Bronchial lymph node (tissue), 1 donor: ENCODE data around the gene SNX1.

GRCh38 chr15:62840572-62841216, 201.9 kb upstream of the TPM1 start:
- PRO-cap, result no peak

GRCh38 chr15:62874845-62875718, 167.5 kb upstream of the TPM1 start:
- PRO-cap, result no peak

DNA sequence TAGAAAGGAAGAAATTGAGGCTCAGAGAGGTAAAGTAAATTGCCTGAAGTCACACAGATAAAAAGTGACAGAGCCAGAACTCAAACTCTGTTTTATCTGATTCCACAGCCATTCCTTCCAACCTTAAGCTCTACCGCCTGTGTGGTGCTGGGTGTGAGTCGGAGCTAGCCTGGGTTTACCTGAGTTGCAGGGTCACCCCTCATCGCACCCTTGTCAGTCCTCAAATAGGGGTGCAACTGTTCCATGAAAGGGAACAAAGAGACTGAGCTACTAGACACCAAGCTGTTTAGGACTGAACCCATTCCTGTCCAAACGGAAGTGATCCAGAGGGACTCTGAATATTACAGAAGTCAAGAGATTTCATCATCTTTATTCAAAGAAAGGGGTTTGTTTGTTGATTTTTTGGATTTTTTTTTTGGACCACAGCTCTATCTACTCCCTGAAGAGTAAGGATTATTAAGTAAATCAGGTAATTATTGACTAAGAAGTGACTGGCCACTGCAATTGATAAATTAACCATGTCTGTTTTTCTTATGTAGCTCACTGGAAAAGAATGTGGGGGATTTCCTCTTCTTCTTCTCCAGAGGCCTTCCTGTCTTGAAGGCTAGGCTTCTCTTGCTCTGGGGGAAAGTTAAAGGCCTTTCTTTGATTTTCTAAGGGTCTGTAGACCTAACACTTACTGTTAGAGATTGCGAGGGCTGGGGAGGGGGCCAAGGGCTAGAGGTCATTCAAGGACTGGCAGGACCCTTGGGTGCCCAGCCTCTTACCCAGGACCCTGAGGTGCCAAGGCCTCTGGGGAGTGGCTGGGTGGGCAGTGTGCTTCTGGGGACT, 146.7 kb upstream of the TPM1 start:
- PRO-cap, result no peak

GRCh38 chr15:62940509-62941416, 101.8 kb upstream of the TPM1 start:
- PRO-cap, result no peak

GRCh38 chr15:63015602-63016074, 26.9 kb upstream of the TPM1 start:
- PRO-cap, result no peak

- PRO-cap, result bidirectional peak, plus-strand start at chr15:63042751, minus-strand start at chr15:63042462
Observed at GRCh38 chr15:63042321-63042627, 273 bp upstream of the TPM1 start.

GRCh38 chr15:63047867-63048739, 5.6 kb downstream of the TPM1 start:
- PRO-cap, result bidirectional peak, plus-strand start at chr15:63048455, minus-strand start at chr15:63048314; bidirectional peak, plus-strand start at chr15:63049012, minus-strand start at chr15:63048686

GRCh38 chr15:63105387-63105767, 16.3 kb upstream of the LACTB start:
- PRO-cap, result no peak

DNA sequence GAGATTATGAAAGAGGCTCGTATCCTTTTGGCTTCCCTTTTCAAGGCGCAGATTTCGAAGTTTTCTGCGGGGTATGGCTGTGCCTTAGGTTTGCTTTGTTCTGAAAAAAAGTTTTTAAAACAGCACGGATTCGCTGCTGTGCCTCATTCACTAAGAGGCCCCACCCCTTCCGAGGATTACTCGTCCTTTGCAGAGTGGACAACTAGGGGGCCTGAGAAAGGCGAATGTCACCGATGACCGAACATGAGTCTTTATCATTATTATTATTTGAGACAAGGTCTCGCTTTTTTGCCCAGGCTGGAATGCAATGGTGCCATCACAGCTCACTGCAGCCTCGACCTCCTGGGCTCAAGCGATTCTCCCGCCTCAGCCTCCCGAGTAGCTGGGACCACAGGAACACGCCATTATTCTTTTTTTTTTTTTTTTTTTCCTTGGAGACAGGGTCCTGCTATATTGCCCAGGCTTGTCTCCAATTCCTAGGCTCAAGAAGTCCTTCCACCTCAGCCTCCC, 698 bp upstream of the RPS27L start:
- PRO-cap, result unidirectional peak, minus-strand start at position 102 of the sequence

DNA sequence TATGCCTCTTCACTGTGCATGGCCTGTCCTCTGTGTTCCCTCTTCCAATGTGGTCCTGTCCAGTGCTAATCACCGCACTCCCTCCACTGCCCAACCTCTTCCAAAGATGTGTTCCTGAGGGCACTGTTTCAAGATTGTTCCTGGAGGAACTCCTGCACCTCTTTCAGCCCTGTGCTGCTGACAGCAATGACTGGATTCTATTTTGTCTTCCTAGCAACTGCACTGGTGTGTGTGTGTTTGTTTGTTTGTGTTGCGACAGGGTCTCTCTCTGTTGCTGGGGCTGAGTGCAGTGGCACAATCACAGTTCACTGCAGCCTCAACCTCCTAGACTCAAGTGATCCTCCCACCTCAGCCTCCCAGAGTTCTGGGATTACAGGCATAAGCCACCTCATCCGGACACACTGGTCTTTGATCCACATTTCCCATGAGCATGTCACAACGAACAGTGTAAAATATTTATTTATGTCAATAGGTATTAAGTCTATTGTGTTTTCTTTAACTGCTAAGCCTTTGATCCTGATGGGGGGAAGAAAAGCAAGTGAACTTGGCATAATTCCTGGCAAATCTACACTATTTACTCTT, 16.8 kb downstream of the CA12 start:
- PRO-cap, result no peak

DNA sequence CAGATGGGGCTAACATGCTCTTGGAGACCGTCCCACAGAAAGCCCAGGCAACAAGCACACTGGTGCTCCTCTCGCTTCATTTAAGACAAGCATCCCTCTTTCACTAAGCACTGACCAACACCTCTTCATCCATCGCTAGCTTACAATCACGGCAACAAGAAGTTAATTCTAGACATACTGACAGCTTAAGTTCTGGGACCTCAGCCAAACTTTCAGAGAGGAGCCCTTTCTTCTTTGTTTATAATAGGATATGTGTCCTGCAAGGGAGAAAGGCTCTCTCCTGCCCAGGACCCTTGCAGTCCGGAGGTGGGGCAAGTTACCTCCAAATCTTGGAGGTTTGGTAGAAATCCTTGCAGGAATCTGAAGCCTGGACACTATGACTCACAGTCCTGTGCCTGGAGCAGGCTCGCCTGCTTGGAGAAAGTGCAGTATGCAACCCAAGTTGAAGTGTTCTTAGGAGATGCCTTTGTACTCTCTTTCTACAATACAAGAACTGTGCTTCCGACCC, 6.5 kb downstream of the CA12 start:
- PRO-cap, result no peak

DNA sequence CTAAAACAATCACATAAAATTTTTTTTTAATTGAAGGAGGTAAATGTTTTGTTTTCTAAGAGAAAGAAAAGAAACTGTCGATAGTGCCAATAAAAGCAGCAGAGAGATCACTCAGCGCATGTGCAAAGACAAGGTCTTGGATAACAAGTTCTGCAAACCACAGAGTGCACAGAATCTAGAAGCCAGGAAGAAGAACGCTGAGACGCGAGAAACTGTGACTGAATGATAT, 10.9 kb upstream of the CA12 start:
- PRO-cap, result unidirectional peak, plus-strand start at position 171 of the sequence

DNA sequence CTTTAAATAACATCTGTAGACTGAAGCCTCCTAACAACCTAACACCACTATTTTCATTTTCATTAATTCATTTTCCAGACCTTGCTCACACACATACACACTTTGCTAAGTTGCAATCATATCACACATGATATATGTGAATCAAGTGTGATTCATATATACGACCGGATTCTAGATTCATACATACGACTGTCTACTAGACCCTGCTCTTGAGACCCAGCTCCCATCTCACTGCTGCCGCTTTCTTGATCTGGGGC, 51.3 kb upstream of the CA12 start:
- PRO-cap, result no peak

GRCh38 chr15:63473295-63473782, 31.1 kb upstream of the USP3 start:
- PRO-cap, result no peak

GRCh38 chr15:63571592-63572582, 25.3 kb upstream of the FBXL22 start:
- PRO-cap, result no peak

DNA sequence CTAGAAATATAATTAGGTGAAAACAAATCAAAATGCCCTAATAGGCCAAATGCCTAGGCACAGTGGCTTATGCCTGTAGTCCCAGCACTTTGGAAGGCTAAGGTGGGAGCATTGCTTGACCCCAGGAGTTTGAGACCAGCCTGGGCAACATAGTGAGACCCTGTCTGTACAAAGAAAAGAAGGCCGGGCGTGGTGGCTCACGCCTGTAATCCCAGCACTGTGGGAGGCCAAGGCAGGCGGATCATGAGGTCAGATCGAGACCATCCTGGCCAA, 20.0 kb upstream of the FBXL22 start:
- PRO-cap, result no peak

DNA sequence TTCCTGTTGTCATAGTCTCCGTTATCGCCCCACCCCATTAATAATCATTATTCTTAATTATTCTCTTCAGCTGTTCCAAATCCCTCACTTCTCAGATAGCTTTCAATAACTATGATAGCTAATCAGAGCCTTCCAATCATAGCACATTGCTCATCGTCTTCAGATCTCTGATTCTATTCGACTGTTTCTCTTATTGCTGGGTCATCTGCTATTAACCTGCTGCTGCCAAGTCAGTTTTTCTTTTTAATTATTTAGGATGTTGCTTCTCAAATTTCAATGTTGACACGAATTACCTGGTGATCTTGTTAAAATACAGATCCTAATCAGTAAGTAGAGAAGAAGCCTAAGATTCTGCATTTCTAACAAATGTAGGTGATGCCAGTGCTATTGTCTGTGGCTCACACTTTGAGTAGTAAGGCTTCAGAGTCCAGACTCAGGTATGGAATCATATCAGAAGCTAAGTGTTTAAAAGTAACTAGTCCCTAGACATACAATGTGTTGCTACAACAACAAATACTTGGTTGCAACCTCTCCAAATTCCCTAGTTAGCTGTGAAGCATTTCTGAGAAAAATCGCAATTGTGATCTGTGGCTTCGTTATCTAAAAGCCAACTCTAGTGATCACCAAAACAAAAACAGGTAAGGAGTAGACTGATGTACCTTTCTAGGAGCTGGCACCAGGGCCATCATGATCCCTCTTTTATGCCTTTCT, 65.6 kb downstream of the HERC1 start:
- PRO-cap, result no peak

- PRO-cap, result no peak
Observed at GRCh38 chr15:64022990-64023685, 23.1 kb downstream of the DAPK2 start.

- PRO-cap, result bidirectional peak, plus-strand start at chr15:64096010, minus-strand start at chr15:64095824
Observed at GRCh38 chr15:64095621-64096229, at the start of gene SNX1. Gene SNX1 (plus strand): TSS chr15:64095982.

DNA sequence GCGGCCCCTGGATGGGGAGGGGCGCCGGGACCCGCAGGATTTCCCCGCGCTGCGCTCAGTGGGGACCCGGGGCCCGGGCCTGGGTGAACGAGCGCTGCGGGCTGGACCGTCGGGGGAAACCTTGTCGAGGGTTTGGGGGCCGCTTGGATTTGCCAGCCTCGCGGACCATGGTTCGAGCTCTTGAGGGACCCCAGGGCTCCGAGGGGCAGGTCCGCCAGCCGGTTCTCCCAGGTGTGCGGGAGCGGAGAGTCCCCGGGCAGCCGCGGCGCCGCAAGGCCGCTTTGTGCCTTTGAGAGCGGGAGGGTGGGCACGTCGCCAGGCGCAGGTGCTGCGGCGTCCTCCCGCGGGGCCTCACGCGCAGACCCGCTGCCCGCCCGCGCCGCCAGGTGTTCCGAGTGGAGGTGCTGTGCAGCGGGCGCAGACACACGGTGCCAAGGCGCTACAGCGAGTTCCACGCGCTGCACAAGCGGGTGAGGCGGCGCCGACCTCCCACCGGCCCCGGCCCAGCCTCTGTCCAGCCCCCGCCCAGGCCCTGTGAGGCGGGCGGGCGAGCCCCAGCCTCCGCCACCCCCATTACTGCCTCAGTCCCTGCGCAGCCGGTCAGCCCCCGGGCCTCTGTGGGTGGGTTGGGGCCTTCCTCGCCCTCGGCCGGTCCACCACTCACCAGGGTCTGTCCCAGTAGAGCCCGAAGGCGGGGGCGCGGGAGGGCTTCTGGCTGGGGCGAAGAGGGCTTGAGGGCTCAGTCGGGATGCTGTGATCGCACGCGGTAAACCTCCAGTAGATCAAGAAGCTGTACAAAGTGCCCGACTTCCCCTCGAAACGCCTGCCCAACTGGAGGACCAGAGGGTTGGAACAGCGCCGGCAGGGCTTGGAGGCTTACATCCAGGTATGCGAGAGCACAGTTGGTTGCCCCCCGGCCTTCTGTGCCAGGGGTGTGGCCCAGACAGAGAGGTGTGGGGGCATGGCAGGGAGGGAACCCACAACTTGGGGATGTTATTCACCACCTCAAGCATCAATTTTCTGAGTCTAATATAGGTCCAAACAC, 648 bp downstream of the SNX22 start:
- PRO-cap, result no peak